Cytotoxic T cell (primary cell): Measurements from ENCODE around the genes LCORL, KCNIP4 and RBPJ.

DNA sequence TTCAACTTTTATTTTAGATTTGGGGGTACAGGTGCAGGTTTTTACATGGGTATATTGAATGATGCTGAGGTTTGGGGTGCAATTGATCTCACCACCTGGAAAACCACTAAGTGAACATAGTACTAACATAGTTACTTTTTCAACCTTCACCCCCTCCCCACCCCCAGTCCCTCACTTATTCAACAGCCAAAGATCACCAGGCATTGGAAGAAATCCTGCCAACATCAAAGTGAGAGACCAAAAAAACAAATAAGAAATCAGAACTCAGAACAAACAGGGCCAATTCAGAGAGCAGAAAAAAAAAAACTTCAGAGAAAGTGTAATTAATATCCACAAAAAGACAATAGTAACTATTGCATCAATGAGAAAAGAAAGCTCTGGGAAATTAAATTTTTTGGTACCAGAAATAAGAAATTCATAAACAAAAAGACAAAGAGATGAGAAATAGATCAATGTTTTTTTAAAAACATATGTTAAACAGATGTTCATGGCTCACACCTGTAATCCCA lies 20.5 kb upstream of the LAP3 start:
- PRO-cap, 2 experiments = no peak in any of the 2 experiments

- PRO-cap, 2 experiments = no peak in any of the 2 experiments
Measured at GRCh38 chr4:17580942-17581828, 4.2 kb downstream of the LAP3 start.

DNA sequence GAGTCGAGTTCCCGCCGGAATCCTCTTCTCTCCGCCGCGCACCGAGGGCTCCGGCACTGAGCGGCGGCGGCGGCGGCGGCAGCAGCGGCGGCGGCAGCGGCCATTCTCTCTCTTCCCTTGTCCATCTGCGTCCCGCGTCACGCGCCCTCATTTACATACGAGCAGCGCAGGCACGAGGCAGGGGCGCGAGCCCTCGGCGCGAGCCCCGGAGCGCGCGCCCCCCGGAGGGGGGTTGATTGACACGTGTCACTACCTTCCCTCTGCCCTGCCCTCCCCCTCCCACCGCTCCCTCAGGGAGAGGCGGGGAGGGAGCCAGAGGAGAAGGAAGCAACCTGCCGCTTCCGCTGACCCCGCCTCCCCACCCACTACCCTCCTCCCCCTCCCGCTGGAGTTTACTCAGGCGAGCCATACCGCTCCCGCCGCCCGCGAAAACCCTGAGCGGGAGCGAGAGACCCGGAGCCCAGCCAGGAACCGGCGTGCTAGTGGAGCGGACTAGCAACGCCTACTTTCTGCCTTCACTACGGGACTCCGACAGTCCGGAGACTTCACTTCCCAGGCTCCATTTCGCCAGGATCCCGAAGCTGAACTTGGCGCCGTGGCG lies at the start of gene LCORL:
Gene LCORL, minus strand, starts transcription at position 129 of the 601 bp plus-strand sequence.
- PRO-cap, 2 experiments = peak in 2 of 2 experiments; most common plus-strand start position 150 of the sequence (in 1); most common minus-strand start position 127 of the sequence (in 2)

- PRO-cap, 2 experiments = no peak in any of the 2 experiments
Measured at GRCh38 chr4:19456300-19456588, 795.5 kb upstream of the SLIT2 start.

DNA sequence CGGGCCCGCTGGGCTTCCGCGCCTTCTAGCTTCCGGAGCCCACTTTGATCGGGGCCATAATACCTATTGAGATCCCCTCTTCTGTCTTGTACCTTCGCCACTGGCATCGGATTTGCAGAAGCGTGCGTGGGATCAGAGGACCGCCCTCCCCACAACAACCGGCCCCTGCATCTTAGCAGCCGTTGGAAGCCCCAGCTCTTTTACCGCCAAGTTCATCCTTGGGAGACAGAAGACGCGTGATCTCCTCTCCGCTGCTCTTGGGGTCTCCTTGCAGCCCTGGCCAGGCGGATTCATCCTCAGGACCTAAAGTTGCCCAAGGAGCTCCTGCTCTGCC lies 1.5 kb downstream of the SLIT2 start:
- PRO-cap, 2 experiments = no peak in any of the 2 experiments

GRCh38 chr4:21948281-21949375 lies at the start of gene KCNIP4:
TSS of gene KCNIP4 (minus strand) at chr4:21948772.
- PRO-cap, 2 experiments = no peak in any of the 2 experiments

DNA sequence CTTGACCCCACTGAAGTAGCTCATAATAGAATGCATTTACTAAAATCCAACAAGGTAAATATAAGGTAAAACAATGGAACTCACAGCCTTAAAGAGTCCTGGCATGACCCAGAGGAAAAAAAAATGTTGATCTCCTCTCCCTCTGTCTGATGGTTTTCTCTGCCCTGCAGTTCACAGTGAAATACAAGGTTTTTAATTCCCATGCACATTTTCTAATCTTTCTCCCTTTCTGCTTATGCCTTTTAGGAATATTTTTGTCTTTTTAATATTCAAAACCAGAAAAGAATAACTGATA lies 284.4 kb upstream of the ADGRA3 start:
- PRO-cap, 2 experiments = no peak in any of the 2 experiments

- PRO-cap, 2 experiments = no peak in any of the 2 experiments
Measured at GRCh38 chr4:22876165-22876467, 360.2 kb upstream of the ADGRA3 start.

- PRO-cap, 2 experiments = no peak in any of the 2 experiments
Measured at GRCh38 chr4:23020492-23020850, 504.6 kb upstream of the ADGRA3 start.

- PRO-cap, 2 experiments = no peak in any of the 2 experiments
Measured at GRCh38 chr4:23392893-23393459, 496.9 kb downstream of the PPARGC1A start.

DNA sequence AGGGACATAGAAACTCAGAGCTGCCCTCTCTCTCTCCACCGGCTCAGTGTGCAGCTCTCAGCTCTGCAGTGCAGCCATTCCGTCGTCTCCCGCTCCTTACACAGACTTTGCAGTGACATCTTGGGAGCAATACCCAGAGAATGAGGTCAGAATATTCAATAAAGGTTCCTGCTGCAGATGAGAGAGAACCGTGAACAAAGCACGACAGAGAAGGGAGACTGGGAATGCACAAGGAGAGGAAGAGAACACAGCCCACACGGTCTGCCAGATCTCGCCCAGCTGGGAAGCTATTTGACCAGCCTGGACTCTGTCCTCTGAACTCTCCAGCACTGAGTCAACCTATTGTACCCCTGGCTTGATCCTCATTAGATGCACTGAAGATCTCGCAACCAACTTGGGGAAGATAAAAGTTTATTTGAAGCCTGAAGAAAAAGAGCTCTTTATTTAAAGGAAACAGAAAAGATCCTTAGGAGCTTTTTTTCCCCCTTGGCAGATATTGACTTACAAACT lies 118.1 kb upstream of the PPARGC1A start:
- PRO-cap, 2 experiments = no peak in any of the 2 experiments

- PRO-cap, 2 experiments = no peak in any of the 2 experiments
Measured at GRCh38 chr4:24055423-24056219, 165.8 kb upstream of the PPARGC1A start.

- PRO-cap, 2 experiments = no peak in any of the 2 experiments
Measured at GRCh38 chr4:24584829-24585106, 414 bp upstream of the DHX15 start.

DNA sequence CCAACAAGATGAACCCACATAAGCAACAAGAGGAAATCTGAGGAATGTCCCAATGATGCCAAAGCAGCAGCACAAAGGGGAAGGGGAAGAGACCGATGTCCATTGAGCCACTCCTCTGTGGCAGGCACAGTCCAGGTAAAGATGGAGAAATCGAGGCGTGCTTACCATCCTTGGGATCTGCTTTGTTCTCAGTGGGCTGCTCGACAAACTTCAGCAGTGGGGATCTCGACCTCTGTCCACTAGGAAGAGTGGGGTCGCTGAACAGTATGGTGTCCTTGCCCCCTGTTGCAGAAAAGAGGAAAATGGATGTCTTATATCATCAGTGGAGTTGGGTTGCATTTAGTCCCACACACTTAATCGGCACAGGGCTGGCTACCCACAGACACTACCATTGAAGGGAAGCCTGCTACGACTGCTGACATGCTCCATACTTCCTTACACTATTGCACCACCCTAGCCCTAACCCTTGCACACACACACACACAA lies 24.4 kb downstream of the SOD3 start:
- PRO-cap, 2 experiments = no peak in any of the 2 experiments

DNA sequence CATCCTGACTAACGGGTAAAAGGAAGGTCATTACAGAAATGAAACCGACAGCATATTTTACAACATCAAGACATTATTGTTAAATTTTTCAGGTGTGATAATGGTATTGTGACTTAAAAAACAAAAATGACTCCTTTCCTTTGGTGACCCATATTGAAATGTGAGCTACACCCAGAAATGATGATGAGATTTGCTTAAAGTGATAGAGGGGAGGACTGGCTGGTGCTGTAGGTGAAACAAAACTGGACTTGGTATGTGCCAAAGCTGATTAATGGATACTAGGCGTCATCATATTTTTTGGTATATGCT lies 44.4 kb downstream of the SEPSECS start:
- PRO-cap, 2 experiments = no peak in any of the 2 experiments

- PRO-cap, 2 experiments = no peak in any of the 2 experiments
Measured at GRCh38 chr4:25456856-25457421, 79.9 kb downstream of the ANAPC4 start.

GRCh38 chr4:25865185-25866000 lies 2.6 kb upstream of the SEL1L3 start:
- PRO-cap, 2 experiments = no peak in any of the 2 experiments

DNA sequence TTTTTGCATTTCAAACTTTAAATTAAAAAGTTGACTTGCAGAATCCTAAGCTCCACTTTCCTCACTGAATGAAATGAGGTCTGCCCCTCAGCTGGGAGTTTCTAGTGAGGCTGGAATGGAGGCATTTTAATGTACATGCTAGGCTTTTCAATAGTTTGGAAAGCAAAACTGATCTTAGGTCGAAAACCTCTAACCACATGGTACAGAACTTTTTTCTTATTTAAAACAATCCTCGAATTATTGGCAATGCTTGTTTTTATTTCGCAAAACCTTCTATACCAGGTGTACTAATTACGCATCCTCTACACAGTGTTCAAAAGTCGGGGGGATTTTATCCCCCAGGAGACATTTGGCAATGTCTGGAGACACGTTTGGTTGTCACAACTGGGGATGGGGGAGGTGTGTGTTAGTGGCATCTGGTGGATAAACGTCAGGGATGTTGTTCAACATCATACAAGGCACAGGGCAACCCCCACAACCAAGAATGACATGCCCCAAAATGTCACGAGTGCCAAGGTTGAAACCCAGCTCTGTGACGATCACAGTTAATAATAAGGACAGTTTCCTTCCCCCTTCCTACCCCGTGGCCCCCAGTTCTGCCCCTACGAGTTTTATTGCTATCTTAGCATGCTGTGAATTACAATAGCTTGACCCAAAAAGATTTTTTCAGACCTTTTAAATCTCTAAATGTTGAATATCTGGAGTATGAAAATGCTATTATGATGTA lies 15.8 kb upstream of the SEL1L3 start:
- PRO-cap, 2 experiments = no peak in any of the 2 experiments

GRCh38 chr4:26319460-26319907 lies 1.3 kb upstream of the RBPJ start:
- PRO-cap, 2 experiments = peak in 2 of 2 experiments; most common plus-strand start chr4:26319511 (in 1); most common minus-strand start chr4:26319543 (in 2)

- PRO-cap, 2 experiments = peak in 2 of 2 experiments; most common plus-strand start chr4:26320413 (in 2); most common minus-strand start chr4:26320321 (in 2)
Measured at GRCh38 chr4:26320109-26321179, at the start of gene RBPJ. TSS of gene RBPJ (plus strand) at chr4:26321014.